ENCODE results near the genes TEX101, ETHE1, PINLYP, ZNF223 and PVR.

DNA sequence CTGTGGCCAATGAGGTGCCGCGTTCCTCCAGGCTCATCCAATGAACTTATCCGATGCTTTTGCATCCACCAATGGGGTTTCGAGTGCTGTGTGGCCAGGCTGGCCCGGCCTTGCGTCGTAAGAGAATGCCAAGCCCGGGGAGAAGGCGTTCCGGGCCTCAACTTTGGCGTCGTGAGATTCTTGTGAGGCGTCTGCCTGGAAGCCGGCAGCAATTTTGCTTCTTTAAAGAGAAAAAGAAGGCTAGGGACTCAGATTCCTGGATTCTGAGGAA, at the start of gene TEX101:
Gene TEX101 (plus strand): TSS at position 120 of the 271 bp plus-strand sequence.
- PRO-cap = no peak

DNA sequence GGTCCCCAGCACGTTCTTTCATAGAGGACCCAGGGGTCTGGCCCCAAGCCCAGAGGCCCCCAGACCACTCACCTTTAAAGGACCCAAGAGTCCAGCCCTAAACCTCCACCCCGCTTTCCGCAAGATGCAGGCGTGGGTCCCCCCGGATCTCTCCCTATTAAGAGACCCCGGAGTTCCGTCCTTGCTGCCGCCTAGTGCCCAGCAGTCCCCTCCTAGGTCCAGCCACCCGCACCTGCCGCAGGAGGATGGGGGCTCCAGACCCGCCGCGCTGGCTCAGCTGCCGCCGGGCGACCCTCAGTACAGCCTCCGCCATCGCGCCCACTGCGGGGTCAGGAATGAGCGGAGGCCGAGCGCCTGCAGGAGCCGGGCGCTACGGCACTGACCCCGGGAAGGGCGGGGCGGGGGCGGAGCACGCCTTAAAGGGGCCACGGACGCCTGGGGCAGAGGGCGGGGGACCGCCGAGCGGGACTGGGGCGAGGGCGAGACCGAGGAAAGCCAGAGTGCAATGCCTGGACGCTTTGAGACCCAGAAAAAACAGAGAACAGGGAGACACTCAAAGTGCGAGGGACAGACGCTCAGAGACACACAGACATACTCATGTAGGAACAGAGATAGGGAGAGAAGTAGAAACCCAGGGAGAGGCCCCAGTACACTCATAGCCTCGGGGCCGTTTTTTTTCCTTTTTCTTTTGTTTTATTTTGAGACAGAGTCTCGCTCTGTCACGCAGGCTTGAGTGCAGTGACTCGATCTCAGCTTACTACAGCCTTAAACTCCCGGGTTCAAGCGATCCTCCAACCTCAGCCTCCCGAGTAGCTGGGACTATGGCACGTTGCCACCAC, at the start of gene ETHE1:
Gene ETHE1 (minus strand): TSS at position 337 of the 839 bp plus-strand sequence.
- PRO-cap = bidirectional peak, plus-strand start at position 446 of the sequence, minus-strand start at position 337 of the sequence

GRCh38 chr19:43575370-43576450, at the start of gene PINLYP:
TSS of gene PINLYP (plus strand) at chr19:43575801.
- PRO-cap = bidirectional peak, plus-strand start at chr19:43575809, minus-strand start at chr19:43575453

DNA sequence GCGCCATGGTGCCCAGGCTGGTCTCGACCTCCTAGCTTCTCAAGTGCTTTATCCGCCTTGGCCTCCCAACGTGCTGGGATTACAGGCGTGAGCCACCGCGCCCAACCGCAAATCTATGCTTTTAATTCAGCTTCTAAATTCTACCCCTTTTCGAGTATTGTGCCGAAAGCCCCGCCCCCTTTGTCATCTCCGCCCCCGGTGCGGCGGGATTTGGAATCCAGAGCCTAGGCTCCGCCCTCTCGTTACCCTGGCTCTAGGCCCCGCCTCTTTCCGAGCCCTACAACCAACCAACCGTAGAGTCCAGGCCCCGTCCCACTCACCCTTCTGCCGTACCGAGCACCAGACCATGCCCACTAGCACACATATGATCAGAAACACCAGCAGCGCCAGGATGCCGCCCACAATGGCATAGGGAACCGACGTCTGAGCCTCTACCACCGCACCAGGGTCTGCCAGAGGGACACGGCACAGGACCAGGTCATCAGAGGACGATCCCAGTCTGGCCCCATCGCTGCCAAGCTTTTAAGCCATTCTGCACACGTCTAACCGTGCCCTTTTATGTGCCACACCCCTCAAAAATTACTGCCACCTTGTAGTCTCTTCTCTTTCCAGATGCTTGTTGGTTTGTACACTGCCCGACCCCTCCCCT, 4.5 kb upstream of the ZNF428 start:
- PRO-cap = no peak

DNA sequence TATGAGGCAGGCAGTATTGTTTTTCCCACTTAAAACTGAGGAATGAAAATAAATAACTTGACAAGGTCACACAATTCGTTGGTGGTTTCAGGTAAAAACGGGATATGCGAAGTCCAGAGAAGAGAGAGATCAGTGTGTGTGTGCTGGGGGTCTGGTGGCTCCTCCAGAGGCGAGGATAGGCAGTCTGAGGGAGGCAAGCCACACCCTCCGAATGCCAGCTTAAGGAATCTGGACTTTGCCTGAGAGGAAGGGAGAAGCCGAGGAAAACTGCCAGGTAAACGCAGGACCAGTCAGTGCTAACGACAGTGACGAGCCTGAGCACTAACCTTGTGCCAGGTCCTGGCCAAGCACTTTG, 15.4 kb downstream of the SMG9 start:
- PRO-cap = no peak

GRCh38 chr19:43755459-43755864, 700 bp upstream of the SMG9 start:
- PRO-cap = unidirectional peak, minus-strand start at chr19:43755597

DNA sequence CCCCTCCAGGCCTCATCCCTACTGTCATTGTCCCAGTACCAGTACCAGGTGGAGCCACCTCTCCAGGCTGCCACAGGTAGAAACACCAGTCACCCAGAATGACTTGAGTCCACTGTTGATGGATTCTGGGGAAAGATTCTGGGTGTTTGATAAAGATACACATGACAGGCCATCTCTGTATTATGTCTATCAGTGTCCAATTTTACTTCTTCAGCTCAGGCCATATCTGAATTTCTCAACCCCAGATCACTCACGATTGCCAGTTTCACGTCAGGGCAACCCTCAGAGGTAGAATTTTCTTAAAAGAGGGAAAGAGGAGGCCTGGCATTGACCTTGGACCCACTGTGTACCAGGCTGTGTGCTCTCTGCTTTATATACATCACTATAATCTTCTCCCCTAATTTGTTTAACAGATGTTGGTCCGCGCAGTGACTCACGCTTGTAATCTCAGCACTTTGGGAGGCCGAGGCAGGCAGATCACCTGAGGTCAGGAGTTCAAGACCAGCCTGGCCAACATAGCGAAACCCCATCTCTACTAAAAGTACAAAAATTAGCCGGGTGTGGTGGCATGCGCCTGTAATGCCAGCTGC, 1.8 kb upstream of the SMG9 start:
- PRO-cap = no peak

DNA sequence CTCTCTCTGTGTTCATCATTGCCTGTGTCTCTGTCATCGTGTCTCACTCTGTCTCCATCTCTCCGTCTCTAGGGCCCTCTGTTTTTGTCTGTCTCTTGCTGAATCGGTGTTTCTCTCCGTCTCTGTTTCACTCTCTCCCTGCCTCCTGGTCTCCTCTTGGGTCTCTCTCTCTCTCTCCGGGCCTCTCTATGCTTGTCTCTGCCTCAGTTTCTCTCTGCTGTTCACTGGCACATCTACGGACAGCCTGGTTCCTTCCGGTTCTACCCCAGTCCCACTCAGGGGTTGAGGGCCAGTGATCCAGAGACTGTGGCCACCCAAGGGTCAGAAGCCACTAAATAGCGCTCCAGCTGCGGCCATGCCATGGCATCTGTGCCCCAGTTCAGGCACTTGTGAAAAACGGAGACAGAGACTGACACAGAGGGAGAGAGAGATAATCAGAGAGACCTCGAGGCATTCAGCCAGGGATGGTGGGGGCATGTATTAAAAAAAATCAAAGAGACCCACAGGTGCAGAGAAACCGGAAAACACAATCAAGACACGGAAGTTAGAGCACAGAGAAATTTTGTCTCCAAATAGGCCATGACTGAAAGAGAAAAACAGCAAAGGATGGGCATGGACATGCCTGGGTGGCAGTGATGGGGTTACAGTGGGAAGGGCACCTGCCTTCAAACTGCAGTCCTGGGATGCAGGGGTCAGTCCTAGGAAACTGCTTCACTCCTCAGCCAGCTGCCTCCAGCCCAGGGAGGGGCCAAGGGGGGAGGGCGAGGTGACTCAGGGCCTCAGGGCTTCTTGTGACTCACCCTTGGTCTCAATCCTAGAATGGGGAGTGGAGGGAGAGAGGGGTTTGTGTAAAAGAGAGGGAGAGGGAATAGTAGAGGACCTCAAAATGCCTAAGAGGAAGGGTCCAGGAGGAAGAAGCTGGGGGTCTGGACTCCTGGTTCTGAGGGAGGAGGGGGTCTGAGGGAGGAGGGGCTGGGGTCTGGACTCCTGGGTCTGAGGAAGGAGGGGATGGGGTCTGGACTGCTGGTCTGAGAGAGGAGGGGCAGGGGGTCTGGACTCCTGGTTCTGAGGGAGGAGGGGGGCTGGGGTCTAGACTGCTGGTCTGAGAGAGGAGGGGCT, 3.4 kb upstream of the KCNN4 start:
- PRO-cap = no peak

DNA sequence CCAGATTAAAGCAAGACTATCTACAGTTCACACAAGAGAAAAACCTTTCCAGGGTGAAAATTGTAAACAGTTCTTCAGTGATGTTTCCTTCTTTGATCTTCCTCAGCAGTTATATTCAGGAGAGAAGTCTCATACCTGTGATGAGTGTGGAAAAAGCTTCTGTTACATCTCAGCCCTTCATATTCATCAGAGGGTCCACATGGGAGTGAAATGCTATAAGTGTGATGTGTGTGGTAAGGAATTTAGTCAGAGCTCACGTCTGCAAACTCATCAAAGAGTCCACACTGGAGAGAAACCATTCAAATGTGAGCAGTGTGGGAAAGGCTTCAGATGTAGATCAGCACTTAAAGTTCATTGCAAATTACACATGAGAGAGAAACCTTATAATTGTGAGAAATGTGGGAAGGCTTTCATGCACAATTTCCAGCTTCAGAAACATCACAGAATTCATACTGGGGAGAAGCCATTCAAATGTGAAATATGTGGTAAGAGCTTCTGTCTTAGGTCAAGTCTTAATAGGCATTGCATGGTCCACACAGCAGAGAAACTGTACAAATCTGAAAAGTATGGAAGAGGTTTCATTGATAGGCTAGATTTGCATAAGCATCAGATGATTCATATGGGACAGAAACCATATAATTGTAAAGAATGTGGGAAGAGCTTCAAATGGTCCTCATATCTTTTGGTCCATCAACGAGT, 6.9 kb downstream of the ZNF222 start:
- PRO-cap = no peak

DNA sequence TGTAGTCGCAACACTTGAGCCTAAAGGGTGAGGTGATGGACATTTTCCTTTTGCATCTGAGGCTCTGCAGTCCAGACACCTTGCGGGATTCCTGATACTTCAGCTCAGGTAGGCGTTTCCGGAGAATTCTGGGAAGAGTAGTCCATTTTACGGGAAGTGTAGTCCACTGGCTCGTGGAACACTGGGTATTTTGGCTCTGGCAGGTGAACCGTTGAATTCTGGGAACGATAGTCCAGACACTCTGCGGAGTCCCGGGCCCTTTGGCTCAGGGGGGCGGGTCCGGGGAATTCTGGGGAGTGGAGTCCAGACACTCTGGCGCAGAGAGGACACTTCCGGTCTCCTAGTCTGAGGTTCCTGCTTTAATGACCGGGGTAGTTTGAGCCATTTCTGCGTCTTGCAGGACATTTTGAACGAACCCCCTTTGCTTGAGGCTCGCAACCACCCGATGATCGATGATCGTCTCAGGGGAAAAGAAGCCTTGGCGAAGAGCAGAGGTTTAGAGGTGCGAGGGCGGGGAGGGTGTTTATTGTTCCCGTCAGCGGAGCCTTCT, at the start of gene ZNF223:
Gene ZNF223 (plus strand): TSS at position 343 of the 550 bp plus-strand sequence.
- PRO-cap = bidirectional peak, plus-strand start at position 342 of the sequence, minus-strand start at position 101 of the sequence

DNA sequence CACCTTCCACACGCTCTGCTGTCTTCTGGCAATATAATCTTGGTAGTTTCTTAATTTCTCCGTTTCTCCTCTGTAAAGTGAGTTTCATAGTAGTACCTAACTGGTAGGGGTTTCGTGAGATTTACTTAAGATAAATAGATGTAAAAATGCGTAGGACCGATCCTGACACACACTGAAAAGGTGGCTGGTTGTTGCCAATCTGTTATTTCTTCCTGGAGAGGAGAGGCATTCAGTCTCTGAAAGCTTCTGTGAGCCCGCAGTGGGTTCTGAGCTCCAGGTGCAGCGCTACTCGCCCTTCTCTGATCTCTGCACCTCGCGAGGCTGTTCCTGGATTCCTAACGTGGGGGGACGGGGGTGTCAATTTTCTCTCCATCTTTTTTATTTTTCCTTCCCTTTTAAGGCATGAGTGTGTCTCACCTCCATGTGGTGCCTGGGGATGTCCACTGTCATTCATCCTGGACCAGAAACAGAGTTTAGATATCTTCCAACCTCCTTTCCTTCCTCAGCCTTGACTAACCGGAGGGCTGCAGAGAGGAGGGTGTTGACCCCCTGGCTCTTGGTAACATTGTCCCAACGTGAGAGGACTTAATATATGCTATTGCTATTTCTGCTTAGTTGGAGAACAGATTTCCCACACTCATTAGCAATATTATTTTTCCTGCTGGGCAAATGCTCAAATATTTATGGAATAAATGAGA, 630 bp downstream of the ZNF233 start:
- PRO-cap = no peak

GRCh38 chr19:44304050-44304613, 693 bp downstream of the ZNF235 start:
- PRO-cap = unidirectional peak, plus-strand start at chr19:44304448

DNA sequence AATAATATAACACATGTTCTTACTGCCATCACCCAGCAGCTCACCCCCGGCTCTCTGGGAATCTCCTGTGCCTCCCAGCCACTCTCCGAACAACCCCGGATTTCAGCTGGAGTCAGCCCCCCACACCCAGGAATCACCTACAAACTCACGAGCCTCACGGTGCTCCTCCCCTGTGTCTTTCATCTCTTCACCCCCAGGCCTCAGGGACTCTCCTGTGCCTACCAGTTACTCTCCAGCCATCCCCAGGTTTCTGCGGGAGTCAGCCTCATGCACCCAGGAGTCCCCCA, 8.6 kb upstream of the ZNF285 start:
- PRO-cap = no peak

- PRO-cap = no peak
These were observed 353 bp upstream of the CEACAM20 start for GRCh38 chr19:44529904-44530152.

- PRO-cap = no peak
These were observed 11.3 kb upstream of the IGSF23 start for GRCh38 chr19:44601996-44602563.

- PRO-cap = no peak
These were observed 2.6 kb downstream of the IGSF23 start for GRCh38 chr19:44615994-44616259.

DNA sequence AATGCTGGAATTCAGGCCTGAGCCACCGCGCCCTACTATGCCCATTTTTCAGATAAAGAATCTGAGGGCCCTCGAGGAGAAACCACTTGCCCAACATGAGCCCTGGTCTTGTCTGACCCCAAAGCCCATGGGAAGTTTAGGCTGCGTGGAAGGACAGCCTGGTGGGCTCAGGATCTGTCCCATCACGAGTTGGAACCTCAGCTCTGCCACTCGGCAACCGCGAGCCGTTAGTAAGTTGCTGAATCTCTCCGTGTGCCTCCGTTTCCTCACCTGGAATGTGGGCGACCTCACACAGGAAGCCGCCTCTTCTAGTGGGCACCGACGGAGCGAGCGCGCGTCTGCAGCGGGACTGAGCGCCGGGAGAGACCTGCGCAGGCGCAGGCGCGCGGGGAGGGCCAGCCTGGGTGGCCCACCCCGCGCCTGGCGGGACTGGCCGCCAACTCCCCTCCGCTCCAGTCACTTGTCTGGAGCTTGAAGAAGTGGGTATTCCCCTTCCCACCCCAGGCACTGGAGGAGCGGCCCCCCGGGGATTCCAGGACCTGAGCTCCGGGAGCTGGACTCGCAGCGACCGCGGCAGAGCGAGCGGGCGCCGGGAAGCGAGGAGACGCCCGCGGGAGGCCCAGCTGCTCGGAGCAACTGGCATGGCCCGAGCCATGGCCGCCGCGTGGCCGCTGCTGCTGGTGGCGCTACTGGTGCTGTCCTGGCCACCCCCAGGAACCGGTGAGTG, at the start of gene PVR:
Gene PVR (plus strand): TSS at position 455 of the 727 bp plus-strand sequence.
- PRO-cap = bidirectional peak, plus-strand start at position 455 of the sequence, minus-strand start at position 310 of the sequence

- PRO-cap = bidirectional peak, plus-strand start at chr19:44644316, minus-strand start at chr19:44644239
These were observed 547 bp downstream of the PVR start for GRCh38 chr19:44644183-44644731.

DNA sequence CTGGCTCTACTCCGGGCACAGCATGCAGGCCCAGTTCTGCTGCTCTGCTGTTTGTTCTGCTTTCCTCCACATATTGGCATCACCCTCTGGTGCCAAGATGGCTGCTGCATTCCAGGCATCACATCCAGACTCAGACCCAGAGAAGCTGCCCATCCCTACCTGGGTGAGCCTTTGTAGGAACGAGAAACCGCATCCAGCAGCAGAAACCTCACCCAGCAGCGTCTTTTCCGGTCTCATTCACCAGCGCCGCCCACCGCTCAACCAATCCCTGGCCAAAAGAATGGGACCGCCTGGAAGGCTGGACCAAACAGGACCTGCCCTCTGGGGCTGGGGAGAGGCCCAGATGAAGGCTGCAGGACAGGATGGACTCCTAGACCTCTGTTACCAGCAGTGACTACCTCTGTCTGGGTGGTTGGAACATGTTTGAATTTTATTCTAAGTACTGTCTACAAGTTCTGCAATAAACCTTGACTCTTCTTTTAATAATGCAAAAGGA, 5.6 kb upstream of the CEACAM19 start:
- PRO-cap = no peak

DNA sequence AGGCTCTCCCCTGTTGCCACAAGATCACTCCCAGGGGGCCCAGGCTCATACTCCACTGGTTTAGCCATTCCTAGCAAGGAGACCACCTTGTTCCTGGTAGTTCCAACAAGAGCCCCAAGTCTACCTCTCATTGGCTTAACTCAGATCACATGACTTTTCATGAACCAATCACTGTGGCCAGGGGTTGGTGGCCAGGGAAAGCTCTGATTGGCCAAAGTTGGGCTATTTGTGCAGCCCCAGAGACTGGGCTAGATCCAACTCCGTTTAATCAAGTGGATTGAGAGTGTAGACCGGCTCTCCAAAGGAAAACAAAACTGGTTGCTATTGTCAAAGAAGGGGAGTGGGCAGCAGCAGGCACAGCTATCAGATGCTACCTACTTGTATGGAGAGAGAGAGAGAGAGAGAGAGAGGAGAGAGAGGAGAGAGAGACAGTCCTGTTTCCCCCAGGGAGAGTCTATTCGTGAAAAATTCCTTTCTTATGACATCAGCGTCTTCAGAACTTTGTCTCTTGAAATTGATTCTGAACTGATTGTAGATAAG, 5.8 kb downstream of the CEACAM19 start:
- PRO-cap = no peak